Metastatic Pancreatic Carcinoma in the Ovary (tissue), 1 donor: Measurements from ENCODE around the gene SLC16A10.

DNA sequence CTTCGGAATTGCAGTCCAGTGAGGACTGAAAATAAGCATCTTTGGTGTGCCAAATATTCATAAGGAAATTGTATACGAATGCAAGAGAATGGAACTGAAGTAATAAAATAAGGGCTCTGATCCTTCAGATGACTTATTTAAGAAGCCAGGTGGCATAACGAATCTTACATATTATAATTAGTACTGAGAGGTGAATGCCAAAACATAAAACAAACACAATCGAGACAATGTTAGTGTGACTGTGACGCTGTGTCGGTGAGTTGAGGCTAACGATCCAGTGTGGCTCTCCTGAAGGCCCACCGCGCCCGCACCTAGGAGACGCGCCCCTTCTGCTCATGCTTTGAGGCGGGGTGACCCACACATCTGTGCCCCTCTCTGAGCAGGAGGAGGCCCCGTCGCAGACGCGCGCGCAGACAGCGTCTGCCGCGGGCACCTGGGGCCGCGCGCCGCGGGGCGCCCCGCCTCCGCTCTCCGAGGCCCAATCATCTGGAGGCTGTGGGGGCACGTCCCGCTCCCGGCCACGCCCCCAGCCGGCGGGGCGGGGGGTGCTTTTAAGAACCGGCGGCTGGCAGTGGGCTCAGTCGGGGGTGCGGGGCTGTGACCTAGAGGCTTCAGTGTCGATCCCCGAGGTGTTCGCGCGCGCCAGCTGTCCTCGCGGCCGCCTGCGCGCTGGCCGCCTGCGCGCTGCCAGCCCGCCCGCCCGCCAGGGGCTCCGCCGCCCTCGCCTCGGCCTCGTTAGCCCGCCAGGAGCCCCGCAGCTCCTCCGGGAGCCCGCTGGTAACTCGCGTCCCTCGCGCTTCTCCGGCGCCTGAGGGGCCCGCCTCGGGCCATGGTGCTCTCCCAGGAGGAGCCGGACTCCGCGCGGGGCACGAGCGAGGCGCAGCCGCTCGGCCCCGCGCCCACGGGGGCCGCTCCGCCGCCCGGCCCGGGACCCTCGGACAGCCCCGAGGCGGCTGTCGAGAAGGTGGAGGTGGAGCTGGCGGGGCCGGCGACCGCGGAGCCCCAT is at the start of gene SLC16A10:
Gene SLC16A10 (plus strand): TSS at position 580 of the 1,006 bp plus-strand sequence.
- PRO-cap, result bidirectional peak, plus-strand start at position 580 of the sequence, minus-strand start at position 415 of the sequence

DNA sequence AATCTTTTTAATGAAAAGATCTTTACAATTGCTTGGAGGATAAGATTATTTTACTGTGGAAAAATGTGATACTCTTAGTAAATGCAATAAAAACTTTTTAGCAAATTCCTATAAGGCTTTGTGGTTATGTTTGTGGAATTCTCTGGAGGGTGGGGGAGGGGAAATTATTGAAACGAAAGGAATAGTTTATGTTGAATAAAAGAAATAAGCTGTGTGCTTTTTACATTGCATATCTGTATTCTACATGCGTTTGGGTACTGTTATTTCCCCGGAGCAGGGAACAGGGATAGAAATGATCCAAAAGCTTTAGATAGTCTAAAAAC is 28.1 kb upstream of the MFSD4B start:
- PRO-cap, result no peak

GRCh38 chr6:111589274-111590068 is 16.2 kb downstream of the TRAF3IP2 start:
- PRO-cap, result no peak

GRCh38 chr6:111620057-111620585 is 14.4 kb upstream of the TRAF3IP2 start:
- PRO-cap, result no peak

DNA sequence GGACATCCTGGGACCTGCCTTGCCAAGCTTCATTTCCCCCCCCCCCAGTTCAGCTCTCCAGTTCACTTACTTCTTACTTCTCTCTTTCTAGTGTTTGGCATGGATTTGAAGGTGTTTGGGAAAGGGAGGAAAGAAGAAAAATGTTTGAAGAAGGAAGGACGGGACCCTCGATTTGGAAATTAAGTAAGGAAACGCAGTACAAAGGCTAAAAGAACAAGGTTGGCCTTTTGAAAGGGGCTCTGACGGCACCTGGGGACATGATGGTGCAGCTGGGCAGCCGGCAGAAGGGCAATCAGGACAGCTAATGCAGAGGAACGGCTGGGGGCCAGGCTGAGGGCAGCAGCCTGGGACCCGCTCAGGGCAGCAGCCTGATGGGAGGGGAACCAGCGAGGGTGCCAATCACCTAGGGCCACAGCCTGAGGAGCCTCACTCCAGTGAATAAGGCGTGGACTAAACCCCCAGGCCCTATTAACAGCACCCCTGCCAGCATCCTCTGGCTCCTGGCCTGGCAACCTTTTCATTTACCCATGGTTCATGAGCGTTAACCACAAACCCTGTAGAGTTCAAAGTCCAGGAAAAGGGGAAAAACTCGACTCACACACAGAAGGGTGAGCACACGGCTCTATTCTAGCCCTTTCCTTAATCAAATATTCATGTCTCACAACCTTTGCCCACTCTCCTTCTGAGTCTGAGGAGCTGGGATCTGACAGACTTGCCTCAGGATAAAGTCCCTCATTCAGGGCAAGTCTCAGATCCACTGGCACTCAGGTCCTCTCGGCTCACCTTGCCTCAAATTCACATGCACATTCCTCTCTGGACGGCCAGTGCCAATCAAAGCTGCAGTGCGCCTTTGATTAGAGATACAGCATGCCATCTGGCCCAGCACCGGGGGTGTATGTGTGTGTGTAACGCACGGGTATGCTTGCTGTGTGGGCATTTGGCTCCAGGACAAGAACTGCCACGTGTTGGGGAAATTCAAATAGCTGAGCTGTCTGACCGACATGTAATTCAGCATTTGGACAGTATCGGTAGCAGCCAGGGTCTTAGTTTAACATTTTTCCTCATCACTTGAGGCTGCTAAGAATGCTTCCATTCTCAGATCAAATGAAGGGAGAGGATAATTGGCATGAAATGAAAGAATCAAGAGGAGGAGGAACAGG is 86.8 kb upstream of the TRAF3IP2 start:
- PRO-cap, result no peak

DNA sequence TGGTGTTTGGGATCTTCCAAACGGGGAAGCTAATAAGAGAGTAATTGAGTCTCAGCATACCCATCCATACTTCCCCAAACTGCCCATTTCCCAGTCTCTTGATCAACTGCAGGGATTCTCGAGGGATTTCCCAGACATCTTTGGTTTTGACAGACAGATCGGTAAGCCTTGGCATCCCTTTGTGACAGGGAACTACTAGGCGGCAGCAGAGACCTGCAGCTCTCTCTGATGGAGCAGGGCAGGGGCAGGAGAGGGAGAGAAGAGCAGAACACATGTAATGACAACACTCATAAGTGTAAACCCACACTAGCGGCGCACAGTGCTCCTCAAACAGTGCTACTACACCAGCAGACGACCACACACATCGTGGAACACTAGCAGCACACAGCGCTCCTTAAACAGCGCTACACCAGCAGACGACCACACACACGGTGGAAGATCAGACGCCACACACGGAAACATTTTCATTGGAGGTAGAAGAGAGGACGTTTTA is 94.4 kb upstream of the TRAF3IP2 start:
- PRO-cap, result no peak

DNA sequence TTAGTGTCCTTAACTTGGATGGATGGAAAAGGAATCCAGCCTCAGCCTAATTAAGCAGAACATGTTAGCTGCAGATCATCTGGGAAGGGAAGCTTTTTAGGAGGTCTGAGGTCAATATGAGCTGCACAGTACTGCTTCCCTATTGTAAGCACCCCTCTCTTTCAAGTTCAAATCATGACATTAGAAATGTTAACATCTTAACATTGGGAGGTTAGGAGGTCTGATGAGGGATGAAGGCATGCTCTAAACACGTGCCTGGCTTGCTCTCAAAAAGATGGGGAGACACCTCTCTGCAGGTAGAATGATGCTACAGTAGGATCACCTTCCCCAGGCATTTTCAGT is 102.6 kb upstream of the TRAF3IP2 start:
- PRO-cap, result no peak

- PRO-cap, result no peak
Observed at GRCh38 chr6:111708908-111709247, 103.2 kb upstream of the TRAF3IP2 start.

DNA sequence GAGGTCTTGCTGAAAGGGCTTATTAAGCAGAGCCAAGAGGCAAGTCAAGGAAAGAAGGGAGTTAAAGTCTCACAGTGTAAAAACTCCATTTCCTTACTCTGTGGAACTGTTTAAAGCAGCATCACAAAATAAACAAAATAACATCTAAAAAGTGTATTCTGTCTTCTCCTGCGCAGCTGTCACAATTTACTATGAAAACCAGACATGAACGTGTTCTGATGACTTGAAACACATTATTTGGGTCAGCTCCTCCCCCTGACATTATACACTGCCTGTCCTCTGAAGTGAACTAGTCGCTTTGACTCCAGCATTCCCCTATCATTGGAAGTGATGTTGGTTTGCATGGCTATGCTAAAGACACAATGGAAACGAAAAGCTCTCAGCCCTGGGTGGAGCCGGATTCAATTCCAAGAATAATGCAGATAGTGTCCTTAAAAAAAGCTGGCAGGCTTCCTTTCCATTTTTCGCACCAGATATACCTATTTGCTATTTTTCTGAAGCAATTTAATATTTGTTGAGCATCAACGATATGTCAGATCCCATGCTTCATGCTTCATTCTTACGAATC is 125.9 kb downstream of the FYN start:
- PRO-cap, result no peak

DNA sequence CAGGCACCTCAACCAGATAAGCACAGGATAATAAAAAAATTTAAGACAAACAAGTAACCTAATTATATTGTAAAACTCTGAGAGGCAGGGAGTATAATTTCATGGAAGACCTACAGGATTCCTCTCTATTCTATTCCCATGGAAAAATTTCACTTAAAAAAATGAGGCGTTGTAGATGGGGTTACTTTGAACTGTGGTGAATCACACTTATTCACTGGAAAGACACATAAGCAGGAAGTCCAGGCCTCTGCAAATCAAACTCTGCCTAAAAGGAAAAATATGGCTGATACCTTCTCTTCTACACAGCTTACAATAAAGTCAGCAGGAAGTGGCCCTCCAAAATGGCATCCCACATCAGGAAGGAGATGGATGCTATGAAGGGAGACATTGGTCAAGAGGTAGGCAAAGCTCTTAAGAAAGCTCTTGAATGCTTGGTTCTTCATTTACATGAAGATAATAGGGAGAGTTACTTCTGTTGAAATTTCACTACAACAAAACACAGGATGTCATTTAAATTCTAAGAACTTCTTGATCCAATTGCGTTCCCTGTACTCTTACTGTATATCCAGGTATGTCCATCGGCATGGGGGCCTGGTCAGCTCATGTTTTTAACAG is 115.9 kb downstream of the FYN start:
- PRO-cap, result no peak

DNA sequence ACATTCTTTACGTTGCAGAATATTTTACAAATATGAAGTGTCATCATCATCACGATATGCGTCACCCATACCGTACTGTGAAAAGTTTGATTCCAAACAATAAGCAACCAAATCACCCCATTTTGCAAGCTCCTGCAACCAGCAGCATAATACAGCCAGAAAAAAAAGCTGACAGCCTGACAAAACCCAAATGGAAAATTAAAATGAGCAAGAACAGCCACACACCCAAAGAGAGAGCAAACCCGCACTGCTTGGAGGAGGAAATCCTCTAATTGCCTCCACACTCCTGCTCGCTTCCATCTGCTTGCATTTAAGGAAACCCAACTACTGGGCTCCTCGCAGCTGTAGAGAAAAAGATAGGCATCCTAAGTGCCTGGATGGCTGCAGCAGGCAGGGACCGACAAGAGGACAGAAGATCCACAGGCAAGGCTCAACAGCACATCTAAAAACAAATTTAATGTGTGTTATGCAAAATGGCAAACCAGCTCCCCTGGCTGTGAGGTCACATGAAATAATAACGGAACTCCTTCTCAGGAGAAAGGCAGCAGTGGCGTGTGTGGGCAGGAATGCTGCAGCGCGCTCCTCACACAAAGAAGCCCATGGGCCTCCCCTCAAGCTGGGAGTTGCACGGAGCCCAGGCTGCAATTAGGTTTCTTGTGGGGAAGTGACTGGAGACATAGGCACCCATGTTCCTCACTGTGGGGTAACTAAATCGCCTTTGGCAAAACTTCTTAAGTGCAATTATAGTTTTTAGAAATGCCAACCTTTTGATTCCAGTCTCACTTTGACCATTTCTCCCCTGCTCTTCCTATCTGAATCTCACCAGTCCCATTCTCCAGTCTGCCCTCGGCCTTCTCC is 113.0 kb downstream of the FYN start:
- PRO-cap, result no peak

DNA sequence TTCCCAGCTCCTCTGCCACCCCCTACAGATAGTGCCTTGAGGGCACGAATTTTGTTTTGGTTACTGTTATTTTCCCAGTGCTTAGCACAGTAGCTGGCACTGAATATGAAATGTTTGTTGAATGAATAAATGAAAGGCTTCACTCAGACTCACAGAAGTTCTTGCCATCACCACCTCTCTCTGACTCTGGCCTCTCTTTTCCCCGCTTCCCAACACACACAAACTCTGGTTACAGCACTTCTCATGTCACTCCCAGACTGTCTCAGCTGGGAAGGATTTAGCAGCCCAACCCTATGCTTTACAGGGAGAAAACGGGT is 88.0 kb downstream of the FYN start:
- PRO-cap, result no peak

GRCh38 chr6:111804495-111805084 is 68.7 kb downstream of the FYN start:
- PRO-cap, result no peak

DNA sequence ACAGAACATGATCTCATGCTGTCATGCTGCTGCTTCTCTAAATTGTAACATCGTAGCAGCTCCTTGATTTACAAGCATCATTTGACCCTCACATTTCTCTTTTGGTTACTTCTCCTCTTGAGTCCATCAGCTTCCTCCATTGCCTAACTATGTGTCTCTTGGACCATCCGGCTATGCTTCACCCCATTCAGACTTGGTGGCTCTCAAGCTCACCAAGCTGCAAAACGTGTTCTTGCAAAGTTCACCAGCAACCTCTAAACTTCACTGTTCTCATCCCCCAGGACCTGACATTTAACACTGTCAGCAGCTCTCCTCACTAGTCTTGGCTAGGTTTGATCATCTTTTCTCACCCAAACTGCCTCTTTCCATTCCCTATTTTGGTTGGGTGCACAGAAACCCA is 54.5 kb downstream of the FYN start:
- PRO-cap, result no peak

DNA sequence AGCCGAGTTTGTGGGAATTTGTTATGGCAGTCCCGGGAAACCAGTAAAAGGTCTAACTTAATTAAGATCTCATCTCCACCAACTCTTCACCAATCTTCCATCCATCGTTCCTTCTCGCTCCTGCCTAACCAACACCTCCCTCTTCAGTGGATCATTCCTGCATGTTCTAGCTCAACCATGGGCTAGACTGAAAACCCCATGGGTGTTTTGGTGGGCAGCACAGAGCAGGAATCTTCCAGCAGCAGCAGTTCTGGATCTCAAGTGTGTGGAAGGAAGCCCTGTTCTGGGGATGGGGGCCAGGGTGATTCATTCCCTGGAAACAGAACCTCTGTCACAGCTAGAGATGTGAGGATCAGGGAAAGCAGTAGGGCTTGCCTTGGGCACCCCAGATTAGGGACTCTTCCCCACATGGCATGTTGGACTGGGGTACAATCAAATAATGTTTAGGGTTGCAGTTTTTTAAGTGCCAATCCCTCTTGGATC is 13.0 kb downstream of the FYN start:
- PRO-cap, result no peak

DNA sequence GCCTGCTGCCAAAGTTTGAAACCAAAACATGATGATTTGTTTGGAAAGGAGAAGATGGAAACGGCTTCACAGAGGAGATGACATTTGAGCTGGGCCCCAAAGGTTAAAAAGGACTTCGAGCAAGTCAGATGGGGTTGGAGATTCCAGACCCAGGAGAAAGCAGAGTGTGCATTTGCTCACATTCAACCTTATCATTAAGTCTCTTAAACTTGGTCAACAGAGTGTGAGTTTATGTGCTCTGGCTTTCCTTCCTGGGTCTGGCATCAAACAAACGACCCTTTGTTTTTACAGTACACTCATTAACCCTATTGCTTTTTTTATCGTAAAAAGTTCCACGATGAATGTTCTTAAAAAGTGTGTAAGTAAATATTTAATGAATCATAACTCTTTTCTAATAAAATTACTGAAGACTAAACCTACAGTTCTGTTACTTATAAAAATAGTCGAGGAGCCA is 2.6 kb downstream of the FYN start:
- PRO-cap, result no peak

GRCh38 chr6:111880761-111881269 is 7.6 kb upstream of the FYN start:
- PRO-cap, result no peak

DNA sequence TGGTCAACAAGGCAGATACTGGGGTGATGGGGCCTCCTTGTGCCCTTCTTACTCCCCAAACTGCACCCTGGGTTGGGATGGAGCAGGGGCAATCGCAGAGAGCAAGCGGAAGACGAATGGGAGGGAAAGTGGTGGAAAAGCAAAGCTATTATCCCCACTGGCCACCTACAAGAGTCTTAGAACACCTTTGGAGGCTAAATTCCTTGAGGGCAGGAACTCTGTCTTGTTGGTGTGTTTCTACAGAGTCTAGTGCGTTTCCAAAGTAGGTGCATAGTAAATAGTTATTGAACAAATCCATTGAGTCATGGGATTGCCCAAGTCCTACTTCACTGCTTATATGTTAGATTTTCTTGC is 86.8 kb upstream of the FYN start:
- PRO-cap, result unidirectional peak, plus-strand start at position 97 of the sequence

GRCh38 chr6:111997644-111998240 is 56.2 kb upstream of the CCN6 start:
- PRO-cap, result no peak

- PRO-cap, result no peak
Observed at GRCh38 chr6:112202932-112203394, 51.4 kb downstream of the LAMA4 start.